Colon Carcinoma Metastatic in the Lung (tissue), 2 donors: Measurements from ENCODE around the genes GPD1L and CMTM7.

DNA sequence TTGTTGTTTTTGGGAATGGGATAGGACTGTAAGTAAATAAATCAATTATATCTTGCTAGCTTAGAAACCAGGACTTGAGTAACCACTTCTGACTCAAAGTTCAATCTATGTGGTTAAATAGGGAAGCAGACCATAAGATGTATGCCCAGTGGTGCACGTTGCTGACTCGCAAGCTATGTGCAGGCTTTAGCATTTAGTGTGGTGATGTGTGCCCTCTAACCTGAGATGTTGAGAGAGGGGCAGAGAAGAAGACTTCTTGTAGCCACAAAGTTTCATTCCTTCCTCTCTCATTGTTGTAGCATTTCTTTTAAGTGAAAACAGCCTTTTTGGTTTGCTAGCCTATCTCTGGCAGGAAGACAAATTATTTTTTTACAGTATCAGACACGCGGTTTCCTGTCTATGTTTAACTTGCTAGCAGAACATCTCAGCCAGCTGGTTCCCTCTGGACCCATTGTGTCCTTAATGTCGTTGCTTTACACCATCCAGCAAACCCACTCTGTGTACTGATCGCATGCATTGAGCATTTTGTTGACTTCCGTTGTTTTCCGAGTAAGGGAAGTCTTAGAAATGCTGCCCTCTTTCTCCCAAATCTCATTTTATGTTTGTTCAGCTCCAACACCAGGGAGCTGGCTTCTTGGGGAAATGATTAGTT, 52.1 kb downstream of the TGFBR2 start:
- PRO-cap, 2 experiments: no peak in any of the 2 experiments

GRCh38 chr3:31531553-31532240, 1.0 kb upstream of the STT3B start:
- PRO-cap, 2 experiments: peak in 2 of 2 experiments; most common plus-strand start chr3:31532168 (in 2); most common minus-strand start chr3:31532057 (in 1)

- PRO-cap, 2 experiments: no peak in any of the 2 experiments
Observed at GRCh38 chr3:31579693-31580370, 47.1 kb downstream of the STT3B start.

DNA sequence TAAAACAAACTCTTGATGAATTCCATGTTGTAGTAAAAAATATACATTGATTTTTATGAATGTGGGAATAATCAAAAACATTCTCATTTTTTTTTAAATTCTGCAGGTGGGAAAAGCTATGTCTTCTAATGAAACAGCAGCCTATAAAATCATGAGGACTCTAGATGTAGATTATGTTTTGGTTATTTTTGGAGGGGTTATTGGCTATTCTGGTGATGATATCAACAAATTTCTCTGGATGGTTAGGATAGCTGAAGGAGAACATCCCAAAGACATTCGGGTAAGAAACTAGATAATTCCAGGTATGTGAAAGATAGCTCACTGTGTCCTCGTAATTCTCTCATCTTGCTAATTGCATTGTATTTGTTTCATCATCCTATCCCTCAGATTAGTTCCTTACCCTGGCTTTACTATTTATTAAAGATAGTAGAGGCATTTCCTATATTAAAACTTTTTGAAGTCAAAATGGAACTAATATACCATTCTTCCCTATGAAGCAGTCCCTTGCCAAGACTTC, 93.2 kb downstream of the STT3B start:
- PRO-cap, 2 experiments: no peak in any of the 2 experiments

- PRO-cap, 2 experiments: peak in 2 of 2 experiments; most common plus-strand start chr3:32106662 (in 2); most common minus-strand start chr3:32106420 (in 1)
Observed at GRCh38 chr3:32106031-32106790, at the start of gene GPD1L. TSS of gene GPD1L (plus strand) at chr3:32106620.

- PRO-cap, 2 experiments: no peak in any of the 2 experiments
Observed at GRCh38 chr3:32185910-32186533, 52.5 kb upstream of the CMTM8 start.

DNA sequence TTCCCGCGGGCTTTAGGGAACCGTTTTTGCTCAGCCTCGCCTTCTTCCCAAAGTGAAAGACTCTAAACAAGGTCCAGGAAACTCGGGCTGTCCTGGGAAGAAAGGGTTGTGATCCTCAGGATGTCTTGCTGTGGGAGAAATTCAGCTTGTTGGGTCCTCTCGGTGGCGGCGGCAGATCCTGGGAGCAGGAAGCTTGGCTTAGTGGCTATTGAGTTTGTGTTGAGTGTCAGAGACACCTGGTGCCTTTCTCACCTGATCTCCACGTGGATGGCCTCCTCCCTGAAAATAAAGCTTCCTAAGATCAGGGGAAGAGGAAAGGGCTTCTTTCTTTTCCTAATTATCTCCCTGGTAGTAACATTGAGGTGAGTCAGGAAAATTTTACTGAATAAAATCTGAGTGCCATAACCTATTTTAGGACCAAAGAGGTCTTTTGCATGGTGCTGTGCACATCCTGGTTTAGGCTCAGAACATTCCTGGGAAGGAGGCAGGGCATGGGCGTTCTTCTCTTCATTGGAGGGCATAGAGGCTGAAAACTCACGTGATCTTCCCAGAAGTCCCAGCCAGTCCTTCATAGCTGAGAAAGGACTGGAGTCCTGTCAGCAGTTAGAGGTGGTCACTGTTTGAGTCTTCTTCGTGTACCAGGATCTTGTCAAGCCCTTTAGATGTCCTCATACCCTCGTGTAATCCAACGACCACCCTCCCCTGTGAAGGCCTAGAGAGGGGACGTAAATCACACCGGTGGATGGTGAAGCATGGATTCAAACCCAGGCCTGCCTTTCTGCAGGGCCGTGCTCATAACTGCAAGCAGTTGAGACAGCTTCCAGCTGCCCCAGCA, 949 bp downstream of the CMTM8 start:
- PRO-cap, 2 experiments: peak in 1 of 2 experiments; most common minus-strand start position 260 of the sequence (in 1)

DNA sequence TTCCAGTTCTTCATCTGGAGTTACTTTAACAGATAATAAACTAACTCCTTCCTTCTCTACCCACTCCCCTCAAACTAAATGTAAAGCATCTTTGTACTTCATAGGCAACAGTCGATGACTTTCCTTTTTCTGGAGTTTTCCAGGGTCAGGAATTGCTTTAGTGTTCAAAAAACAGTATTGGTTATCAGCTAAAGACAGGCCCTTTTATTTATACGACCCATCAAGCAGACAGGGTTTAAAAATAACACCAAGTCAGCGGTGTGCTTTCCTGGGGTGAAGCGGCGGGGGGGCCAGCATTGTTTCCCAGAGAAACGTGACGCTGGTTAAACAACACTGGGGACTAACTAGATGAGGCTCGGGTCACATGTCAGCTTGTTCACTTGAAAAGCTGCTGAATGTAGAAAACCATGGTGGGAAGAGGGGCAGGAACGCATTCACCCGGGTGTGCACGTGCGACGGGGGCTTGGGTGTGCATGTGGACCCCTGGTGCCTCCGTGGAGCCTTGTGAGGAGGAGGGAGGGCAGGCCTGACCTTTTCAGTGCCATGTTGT, 70.7 kb upstream of the CMTM7 start:
- PRO-cap, 2 experiments: no peak in any of the 2 experiments

DNA sequence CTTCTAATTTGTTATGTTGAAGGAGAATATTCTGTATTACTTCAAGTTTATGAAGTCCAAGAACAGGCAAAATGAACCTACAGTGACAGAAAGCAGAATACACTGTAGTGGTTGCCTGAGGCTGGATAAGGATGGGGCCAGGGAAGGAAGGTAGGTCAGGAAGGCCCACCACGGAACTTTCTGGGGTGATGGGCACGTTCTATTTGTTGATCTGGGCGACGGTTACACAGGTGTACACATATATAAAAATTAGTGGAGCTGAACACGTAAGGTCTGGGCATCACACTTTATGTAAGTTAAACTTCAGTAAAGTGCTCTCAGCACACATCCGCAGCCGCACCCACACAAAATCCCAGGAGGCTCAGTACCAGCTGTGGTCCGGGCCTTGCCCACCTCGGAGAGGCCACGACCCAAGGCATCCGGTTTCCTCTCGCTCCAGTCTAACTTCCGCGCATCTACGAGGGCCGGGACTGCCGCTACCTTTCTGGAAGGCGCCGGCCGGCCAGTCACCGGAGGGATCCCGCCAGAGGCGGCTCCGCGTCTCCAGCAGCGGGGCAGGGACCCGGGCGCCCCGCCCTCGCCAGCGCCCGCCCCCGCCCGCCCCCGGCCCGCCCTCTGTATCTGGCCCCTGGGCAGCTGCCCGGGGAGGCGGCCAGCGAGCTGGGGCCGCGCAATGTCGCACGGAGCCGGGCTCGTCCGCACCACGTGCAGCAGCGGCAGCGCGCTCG, at the start of gene CMTM7:
Gene CMTM7 (plus strand): TSS at position 620 of the 728 bp plus-strand sequence.
- PRO-cap, 2 experiments: peak in 2 of 2 experiments; most common plus-strand start position 646 of the sequence (in 2); most common minus-strand start position 522 of the sequence (in 2)

GRCh38 chr3:32399470-32399940, 7.9 kb downstream of the CMTM7 start:
- PRO-cap, 2 experiments: no peak in any of the 2 experiments

- PRO-cap, 2 experiments: no peak in any of the 2 experiments
Observed at GRCh38 chr3:32428844-32429213, 37.2 kb downstream of the CMTM7 start.

- PRO-cap, 2 experiments: peak in 1 of 2 experiments; most common plus-strand start chr3:32458368 (in 1)
Observed at GRCh38 chr3:32457856-32458625, 44.6 kb downstream of the CMTM6 start.

- PRO-cap, 2 experiments: no peak in any of the 2 experiments
Observed at GRCh38 chr3:32459822-32460995, 42.4 kb downstream of the CMTM6 start.

DNA sequence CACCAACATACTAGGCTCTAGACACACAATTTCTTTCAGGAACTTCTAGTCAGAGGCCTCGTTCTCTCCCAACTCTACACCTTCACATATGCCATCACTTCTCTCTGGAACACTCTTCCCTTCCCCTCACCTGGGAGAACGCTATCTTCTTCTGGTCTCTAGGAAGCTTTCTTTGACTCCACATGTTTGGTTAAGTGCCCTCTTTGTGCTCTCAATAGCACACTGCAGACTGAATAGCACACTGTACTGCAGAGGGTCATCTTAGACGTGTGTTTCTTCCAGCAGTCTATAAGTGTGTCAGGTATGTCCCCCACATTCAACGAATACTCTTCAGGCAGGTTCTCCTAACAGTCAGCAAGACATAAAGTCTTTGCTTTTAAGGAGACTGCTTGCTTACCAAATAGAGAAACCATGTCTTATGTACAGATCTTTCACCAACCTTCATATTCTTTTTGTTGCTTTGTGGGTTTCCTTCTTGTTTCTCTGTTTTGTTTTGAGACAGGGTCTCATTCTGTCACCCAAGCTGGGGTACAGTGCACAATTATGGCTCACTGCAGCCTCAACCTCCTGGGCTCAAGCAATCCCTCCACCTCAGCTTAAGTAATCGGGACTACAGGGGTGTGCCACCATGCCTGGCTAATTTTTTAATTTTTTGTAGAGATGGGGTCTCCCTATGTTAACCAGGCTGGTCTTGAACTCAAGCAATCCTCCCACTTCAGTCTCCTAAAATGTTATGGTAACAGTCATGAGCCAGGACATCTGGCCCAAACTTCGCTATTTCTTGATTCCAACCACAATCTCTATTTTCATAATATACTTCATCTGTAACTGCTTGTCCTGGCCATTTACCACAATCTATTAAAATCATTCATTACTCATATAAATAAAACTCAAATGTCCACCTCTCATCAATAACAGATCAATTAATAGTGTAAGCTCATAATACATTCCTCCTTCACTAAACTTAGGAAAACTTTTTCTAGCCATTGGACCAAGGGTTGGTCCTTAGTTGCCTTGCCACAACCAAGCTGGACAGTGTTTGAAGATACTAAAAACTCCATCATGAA, 14.3 kb downstream of the DYNC1LI1 start:
- PRO-cap, 2 experiments: no peak in any of the 2 experiments

- PRO-cap, 2 experiments: peak in 1 of 2 experiments; most common plus-strand start chr3:32800686 (in 1)
Observed at GRCh38 chr3:32800391-32800883, 17.4 kb upstream of the TRIM71 start.

- PRO-cap, 2 experiments: no peak in any of the 2 experiments
Observed at GRCh38 chr3:32816953-32817603, 719 bp upstream of the TRIM71 start.

GRCh38 chr3:32843971-32844247, 26.1 kb downstream of the TRIM71 start:
- PRO-cap, 2 experiments: no peak in any of the 2 experiments

- PRO-cap, 2 experiments: no peak in any of the 2 experiments
Observed at GRCh38 chr3:32918024-32918469, 33.4 kb upstream of the CCR4 start.

DNA sequence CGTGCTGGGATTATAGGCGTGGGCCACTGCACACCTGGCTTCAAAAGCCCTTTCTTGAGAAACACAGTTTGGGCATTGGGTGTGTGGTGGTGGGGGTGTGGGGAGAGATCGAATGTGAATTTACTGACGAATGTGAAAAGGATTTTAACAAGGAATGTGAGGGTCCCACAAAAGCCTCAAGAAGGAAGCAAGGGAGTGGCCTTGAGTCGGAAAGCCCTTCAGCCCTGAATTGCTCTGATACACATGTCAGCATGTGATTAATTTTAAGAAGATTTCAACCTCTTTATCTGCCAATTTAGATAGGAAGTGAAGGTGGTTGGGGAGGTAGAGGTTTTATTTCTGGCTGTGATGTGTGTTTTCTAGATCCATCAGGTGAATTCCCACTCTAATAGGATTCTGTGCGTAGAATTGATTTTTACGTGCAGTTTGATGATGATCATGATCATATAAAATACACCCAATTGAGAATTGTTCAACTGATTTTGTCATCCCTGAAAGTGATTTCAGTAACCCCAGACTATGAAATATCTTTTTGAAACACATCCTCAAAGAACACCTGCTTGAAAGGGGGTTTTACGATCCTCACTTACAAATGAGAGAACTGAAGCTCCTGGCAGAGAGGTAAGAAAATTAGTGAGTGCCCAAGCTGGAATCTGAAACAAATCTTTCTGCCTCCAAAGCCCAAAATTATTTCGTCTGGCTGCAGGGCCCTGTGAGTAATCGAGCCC, 1.2 kb downstream of the CCR4 start:
- PRO-cap, 2 experiments: no peak in any of the 2 experiments

GRCh38 chr3:33878300-33878808, 79.9 kb downstream of the PDCD6IP start:
- PRO-cap, 2 experiments: no peak in any of the 2 experiments